ENCODE results near the gene PADI2.

DNA sequence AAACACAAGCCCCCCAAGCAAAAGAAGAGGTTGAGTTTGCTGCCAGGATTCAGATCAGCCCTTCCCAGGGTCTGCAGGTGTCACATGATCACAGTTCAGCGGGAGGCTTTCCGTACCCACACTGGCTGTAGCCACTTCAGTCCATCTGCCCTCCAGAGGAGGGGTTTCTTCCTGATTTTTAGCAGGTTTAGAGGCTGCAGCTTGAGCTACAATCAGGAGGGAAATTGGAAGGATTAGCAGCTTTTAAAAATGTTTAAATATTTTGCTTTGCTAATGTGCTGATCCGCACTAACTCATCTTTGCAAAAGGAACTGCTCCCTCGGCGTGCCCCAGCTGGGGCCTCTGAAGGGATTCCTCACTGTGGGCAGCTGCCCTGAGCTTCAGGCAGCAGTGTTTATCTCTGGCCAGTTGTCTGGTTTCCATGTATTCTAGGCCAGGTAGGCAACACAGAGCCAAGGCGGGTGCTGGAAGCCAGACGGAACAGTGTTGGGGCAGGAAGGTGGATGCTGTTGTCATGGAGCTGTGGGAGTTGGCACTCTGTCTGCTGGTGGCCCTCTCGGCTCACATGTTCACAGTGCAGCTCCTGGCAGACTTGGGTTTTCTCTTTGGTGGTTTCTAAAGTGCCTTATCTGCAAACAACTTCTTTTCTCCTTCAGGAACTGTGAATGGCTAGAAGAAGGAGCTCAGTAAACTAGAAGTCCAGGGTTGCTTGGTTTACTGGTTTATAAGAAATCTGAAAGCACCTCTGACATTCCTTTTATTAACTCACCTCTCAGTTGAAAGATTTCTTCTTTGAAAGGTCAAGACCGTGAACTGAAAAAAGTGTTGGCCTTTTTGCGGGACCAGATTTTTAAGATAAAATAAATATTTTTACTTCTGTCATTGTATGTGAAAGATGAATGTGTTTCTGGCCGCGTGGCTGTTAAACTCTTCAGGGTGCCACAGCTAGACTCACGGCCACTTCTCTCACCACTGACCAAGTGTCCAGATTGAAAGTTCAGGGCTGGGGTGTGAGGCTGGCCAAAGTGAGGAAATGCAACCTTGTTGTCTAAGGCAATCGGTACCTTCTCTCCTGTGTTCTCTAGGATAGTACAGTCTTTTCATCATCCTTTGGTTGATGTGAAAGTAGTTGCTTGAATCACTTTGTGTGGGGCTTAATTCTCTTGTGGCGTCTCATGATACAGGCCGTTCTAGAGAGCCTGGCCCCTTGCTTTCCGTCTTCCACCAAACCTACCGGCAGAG is 19.1 kb downstream of the NECAP2 start:
- PRO-cap, result no peak
- RAMPAGE, long total RNA, 4 experiments, result no peak in any of the 4 experiments

DNA sequence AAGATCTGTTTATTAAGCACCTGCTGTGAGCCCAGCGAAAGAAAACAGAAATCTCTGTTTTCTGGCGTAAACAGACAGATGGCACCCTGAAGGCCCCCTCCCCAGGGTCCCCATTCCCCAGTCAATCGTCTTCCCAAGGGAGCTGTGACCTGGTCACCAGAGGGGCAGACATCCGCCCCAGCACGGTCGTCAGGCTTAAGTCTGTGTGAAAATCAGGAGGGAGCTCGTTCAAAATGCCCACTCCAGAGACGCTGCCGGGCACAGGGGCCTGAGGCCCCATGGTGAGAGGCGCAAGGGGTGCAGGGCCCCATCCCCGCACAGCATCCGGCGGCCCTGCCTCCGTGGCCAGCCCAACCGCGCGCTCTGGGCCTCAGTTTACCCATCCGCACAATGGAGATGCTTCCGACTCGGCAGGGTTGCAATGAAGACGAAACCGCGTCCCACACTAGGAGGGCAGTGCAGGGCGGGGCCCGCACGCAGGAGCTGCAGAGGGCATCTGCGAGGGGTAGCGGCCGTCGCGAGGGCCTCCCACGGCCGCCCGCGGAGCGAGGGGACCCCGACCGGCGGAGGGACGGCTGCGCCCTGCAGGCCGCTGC is 57.9 kb downstream of the NECAP2 start:
- PRO-cap, result no peak
- RAMPAGE, long total RNA, 4 experiments, result no peak in any of the 4 experiments

- PRO-cap, result no peak
- RAMPAGE, long total RNA, 4 experiments, result no peak in any of the 4 experiments
Measured at GRCh38 chr1:16520331-16520972, 79.9 kb downstream of the NECAP2 start.

DNA sequence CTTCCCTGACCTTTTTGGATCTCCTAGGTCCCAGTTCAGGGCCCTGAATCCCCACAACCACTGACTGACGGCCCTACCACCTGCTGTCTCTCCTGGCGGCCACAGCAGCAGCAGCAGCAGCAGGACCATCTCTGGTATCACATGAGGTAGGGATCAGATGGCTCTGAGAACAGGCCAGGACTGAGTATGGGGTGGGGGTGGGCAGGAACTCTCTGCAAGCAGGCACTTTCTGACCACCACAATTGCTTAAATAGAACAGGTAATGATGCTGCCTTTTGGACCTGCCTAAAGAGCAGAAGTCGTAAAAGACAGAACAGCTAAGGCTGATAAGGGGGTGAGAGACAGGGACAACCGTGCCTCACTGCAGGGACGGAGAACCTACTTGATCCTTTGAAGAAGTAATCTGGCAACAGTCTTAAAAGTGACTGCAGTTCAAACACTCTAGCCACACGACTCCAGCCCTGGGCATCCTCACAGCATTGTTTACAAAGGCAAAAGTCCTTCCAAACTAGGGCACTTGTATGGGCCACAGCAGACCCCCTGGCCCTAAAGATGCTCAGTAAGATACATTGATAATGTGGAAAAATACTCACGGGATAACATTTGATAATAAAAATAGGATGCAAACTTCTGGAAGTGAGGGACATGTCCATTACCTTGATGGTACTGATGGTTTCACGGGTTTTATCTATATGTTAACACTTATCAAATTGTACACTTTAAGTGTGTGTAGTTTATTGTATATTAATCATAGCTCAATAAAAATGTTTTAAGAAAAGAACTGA is 198.9 kb downstream of the NECAP2 start:
- PRO-cap, result no peak
- RAMPAGE, long total RNA, 4 experiments, result no peak in any of the 4 experiments

DNA sequence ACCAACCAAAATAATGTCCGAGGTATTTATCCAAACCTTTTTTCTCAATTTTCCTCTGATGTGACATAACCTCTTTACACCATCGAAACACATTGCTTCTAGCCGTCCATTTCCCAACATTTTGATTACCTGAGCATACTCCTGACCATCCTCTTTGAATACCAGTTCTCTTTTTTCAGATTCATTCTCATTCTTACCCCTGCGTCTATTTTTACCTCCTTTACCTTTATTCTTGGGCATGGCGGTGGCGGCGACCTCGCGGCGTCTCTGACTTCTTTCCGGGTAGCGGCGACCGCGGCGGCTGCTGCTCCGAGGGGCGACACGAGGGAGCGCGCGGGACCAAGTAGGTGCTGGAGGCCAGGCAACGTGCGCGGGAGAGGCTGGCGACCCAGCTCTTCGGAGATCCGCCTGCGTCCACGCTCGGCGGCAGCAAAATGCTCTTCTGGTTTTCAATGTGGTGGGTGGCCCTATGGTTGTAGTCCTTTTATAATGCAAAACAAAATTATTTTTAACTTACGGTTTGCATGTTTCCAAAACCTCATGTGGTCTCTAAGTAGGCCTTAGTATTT is 235.8 kb upstream of the CROCC start:
- PRO-cap, result unidirectional peak, minus-strand start at position 436 of the sequence
- RAMPAGE, long total RNA, 4 experiments, result start-site peak on the minus strand in 1 of 4 experiments, centred at position 420 of the sequence, 10 reads per replicate

DNA sequence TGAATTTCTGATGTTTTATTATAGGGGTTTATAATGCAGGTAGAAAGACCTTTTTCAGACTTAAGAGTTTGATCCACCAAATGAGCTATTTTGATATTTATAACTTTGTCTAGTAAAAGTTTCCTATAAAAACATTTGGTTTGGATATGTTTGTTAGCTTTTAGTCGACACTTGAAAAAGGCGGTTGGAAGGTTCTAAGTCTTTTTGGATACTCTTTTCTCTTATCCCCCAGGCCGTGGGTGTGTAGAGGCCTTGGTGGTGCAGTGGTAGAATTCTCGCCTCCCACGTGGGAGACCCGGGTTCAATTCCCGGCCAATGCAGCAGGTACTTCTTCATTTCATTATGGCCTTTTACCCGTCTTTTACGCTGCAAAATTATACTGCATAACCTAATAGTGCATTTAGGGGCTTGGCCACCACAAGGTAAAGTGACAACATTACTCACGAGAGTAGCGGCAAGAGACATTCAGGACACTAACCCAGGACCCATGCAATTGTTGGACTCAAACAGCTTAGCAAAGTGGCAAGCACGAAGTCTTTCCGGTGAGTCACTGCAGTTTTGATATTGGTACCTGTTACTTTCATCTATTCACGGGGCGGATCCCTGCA is 194.6 kb upstream of the CROCC start:
- PRO-cap, result unidirectional peak, plus-strand start at position 253 of the sequence
- RAMPAGE, long total RNA, 4 experiments, result no peak in any of the 4 experiments

GRCh38 chr1:16772743-16773100 is 149.0 kb upstream of the CROCC start:
- PRO-cap, result no peak
- RAMPAGE, long total RNA, 4 experiments, result no peak in any of the 4 experiments

DNA sequence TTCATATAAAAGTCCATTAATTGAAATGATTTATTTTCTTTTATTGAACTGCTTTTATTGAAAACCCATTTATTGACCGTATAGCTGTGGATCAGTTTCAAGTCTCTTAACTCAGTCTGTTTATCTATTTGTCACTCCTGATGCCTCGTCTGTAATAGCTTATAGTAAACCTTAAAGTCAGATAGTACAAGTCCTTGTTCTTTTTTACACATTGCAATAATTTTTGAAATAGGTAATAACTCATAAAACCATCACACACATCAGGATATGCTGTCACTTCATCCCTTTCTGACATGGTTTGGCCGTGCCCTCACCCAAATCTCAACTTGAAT is 52.0 kb upstream of the CROCC start:
- PRO-cap, result no peak
- RAMPAGE, long total RNA, 4 experiments, result no peak in any of the 4 experiments

DNA sequence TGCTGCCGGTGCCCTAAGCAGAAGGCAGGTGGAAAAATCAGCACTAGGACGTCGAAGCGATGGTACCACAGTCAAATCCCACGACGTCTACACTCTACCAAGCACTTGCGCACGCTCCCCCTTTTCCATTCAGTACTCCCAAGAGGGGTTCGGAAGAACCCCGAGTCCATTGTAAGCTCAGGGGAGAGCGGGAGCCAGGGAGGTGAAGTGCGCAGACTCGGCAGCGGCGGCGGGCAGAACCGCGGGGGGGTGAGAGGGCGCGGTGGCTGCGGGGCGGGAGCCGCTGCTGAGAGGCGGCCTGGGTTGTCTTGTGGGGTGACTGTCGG is 48.5 kb upstream of the CROCC start:
- PRO-cap, result no peak
- RAMPAGE, long total RNA, 4 experiments, result no peak in any of the 4 experiments

GRCh38 chr1:16925440-16925898 is 3.7 kb downstream of the CROCC start:
- PRO-cap, result no peak
- RAMPAGE, long total RNA, 4 experiments, result no peak in any of the 4 experiments

GRCh38 chr1:16938561-16939282 is 17.0 kb downstream of the CROCC start:
- PRO-cap, result no peak
- RAMPAGE, long total RNA, 4 experiments, result no peak in any of the 4 experiments

DNA sequence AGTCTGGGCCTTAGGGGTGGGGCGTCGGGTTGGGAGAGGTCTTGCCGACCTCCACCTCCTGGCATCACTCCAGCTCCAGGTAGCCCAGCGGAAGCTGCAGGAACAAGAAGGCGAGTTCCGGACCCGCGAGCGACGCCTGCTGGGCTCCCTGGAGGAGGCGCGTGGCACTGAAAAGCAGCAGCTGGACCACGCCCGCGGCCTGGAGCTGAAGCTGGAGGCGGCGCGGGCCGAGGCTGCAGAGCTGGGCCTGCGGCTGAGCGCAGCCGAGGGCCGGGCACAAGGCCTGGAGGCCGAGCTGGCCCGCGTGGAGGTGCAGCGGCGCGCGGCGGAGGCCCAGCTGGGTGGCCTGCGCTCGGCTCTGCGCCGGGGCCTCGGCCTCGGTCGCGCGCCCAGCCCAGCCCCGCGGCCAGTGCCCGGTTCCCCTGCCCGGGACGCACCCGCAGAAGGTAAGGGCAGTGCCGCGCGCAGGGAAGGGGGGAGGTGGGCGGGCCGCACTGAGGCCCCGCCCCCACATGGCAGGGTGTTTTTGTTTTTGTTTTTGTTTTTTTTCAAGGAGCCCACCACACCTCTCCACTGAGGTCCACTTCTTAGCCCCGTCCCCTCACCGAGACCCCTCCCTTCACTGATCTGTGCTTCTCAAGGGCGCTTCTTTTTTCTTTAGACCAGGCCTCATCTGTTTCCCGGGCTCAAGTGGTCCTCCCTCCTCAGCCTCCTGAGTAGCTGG is 19.6 kb downstream of the MFAP2 start:
- PRO-cap, result no peak
- RAMPAGE, long total RNA, 4 experiments, result no peak in any of the 4 experiments

GRCh38 chr1:16966888-16967499 is 13.4 kb downstream of the MFAP2 start:
- PRO-cap, result no peak
- RAMPAGE, long total RNA, 4 experiments, result no peak in any of the 4 experiments

DNA sequence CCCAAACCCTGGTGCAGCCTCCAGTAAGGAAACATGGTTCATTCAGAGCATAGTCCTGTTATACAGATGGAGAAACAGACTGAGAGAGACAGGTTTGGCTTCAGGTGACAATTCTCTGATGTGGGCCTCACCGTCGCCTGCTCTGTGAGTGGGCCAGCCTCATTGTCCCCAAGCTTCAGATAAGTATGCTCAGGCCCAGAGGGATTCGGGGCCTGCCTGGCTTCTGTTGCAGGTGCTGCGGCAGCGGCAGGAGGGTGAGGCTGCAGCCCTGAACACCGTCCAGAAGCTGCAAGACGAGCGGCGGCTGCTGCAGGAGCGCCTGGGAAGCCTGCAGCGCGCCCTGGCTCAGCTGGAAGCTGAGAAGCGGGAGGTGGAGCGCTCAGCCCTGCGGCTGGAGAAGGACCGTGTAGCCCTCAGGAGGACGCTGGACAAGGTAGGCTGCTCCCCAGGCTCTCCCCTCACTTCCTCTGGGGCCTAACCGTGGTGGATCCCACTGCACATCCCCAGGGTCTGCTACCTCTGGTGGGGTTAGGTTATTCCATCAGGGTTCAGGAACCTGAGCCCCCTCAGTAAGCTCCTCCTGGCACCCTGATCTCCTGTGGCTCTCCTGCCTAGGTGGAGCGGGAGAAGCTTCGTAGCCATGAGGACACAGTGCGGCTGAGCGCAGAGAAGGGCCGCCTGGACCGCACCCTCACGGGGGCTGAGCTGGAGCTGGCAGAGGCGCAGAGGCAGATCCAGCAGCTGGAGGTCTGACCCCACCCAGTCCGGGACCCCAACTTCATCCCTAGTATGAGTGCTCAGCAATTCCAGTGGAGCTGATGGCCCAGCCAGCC is 10.2 kb downstream of the MFAP2 start:
- PRO-cap, result no peak
- RAMPAGE, long total RNA, 4 experiments, result no peak in any of the 4 experiments

DNA sequence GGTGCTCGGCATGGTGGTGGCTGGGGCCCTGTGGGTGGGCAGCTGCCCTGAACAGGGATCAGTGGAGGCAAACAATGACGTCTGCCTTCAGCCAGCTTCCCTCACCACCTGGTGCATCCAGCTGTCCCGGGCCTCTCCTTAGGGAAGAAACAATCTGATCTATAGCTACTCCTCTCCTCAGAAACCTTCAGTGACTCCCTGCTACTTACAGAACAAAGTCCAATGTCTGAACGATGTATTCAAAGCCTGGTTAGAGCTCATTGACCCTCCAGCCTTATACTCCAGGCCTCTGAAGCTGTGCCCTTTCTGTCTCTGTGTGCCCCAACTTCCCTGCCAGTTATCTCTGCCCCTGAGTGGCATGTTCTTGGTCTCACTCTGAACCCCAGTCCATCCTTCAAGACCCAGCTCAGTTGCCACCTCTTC is 6.6 kb downstream of the PADI2 start:
- PRO-cap, result no peak
- RAMPAGE, long total RNA, 4 experiments, result no peak in any of the 4 experiments

GRCh38 chr1:17119236-17120217 is at the start of gene PADI2:
TSS of gene PADI2 (minus strand) at chr1:17119451.
- PRO-cap, result unidirectional peak, minus-strand start at chr1:17119453
- RAMPAGE, long total RNA, 4 experiments, result start-site peak on the minus strand in 3 of 4 experiments, at chr1:17119450-17119458 at its widest, 55 to 196 reads per replicate

GRCh38 chr1:17250728-17251052 is 1.8 kb downstream of the PADI3 start:
- PRO-cap, result no peak
- RAMPAGE, long total RNA, 4 experiments, result no peak in any of the 4 experiments

GRCh38 chr1:17416296-17416995 is 23.0 kb downstream of the RCC2 start:
- PRO-cap, result no peak
- RAMPAGE, long total RNA, 4 experiments, result no peak in any of the 4 experiments

DNA sequence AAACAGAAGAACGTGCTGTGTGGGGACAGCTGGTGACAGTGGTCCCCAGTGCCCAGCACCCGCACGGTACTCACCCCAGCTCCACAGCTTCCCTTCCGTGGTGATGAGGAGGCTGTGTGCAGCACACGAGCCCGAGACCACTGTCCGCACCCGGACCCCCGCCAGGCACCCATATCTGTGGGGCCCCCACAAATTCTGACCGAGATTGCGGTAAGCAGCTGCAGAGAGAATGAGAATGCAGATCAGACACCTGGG is 14.1 kb downstream of the RCC2 start:
- PRO-cap, result no peak
- RAMPAGE, long total RNA, 4 experiments, result start-site peak on the minus strand in 1 of 4 experiments, centred at position 196 of the sequence, 52 reads per replicate

- PRO-cap, result no peak
- RAMPAGE, long total RNA, 4 experiments, result no peak in any of the 4 experiments
Measured at GRCh38 chr1:17433946-17435244, 5.1 kb downstream of the RCC2 start.